Skeletal muscle tissue (tissue), 7 donors: ENCODE data around the genes BCAS1 and RBM38.

DNA sequence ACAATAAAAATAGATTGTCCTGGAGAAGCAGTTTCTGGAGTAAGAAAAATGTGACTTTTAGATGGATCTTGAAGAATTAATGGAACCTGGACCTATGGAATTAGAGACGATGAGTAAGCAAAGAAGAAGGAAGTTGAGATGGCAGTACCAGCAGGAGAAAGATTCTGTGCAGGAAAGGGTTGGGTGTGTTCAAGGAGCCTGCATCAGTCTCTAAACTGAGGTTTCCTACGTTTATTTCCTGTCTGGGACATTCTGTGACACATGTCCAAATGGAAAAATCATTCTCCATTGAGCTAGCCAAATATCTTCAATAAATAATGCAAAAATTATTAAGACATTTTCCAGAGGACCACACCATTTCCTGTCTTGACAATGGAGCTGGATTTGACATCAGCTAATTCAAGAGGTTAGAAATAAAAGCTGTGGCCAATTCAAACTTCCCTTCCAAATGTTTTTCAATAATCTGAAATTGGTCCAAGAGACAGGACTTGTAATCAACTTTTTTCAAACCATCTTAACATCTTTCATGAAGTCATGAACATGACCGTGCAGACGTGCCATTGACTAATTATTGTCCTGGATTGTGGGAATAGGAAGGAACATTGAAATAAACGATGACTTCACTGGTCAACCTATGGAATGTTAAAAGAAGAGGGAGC lies 198.3 kb downstream of the ZNF217 start:
- PRO-cap, 3 experiments: no peak in any of the 3 experiments
- RAMPAGE, long total RNA: no peak
- RRBS, 2 experiments: no CpG with 5 or more reads among the region's 5 CpGs

DNA sequence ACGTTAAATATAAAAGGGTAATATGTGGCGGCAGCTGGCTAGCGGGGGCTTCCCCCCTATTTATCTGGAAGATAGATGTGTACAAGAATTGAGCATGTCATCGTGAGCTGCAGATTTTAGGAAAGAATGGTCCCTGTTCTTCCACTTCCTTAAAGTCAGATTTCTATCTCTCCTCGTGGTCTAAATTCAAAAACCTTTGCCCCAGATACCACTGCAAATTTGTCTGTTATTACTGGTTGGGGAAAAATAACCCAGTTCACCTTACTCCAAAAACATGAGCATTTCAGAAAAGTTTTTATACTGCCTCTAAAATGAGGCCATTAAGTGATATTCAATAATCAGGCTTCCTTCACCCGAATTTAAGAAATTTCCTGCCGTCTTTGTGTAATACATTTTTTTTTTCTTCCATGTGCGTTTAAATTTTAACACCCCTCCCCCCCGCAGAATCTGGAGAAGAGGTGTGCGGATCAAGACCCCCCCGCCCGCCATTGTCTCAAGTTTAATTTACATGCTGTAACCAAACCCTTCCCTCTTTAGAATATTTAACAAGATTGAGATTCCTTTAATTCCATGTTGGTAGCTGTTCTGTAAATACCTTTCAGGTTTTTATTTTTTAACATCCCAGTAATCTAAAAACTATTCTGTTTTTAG lies 4.0 kb downstream of the ZNF217 start:
- PRO-cap, 3 experiments: no peak in any of the 3 experiments
- RAMPAGE, long total RNA: no peak
- RRBS, 2 experiments: no CpG with 5 or more reads among the region's 12 CpGs

GRCh38 chr20:53609397-53610149 lies 15.9 kb upstream of the ZNF217 start:
- PRO-cap, 3 experiments: no peak in any of the 3 experiments
- RAMPAGE, long total RNA: no peak
- RRBS, 2 experiments: no CpG with 5 or more reads among the region's 10 CpGs

- PRO-cap, 3 experiments: no peak in any of the 3 experiments
- RAMPAGE, long total RNA: no peak
- RRBS, 2 experiments: no CpG with 5 or more reads among the region's 12 CpGs
These were observed 144.0 kb upstream of the ZNF217 start for GRCh38 chr20:53737451-53738312.

DNA sequence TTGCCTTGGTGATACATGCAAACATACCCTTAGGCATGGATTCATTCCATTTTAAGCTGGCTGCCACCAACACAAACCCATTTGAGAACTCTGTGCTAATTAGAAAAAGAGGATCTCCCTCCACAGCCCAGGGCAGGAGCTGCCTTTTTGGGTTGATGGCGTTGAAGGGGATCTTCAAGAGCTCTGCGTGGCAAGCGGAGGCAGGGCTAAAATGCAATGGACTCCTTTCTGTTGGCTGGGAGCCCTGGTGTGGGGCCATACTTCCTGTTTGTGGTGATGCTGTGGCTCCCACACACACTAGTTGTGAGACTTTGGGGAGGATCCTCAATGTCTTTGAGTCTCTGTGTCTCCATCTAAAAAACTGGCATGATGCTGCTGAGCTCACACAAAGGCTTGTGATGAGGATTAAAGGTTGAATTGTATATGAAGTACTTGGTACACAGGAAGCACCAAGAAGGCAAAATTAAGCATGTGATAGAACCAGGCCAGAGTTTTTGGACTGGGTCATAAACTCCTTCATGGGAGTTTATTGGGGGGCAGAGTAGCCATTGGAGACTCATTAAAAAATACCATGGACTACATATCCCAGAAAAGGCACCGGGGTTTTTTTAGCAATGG lies 160.9 kb upstream of the ZNF217 start:
- PRO-cap, 3 experiments: no peak in any of the 3 experiments
- RAMPAGE, long total RNA: no peak
- RRBS, 2 experiments: no CpG with 5 or more reads among the region's 4 CpGs

- PRO-cap, 3 experiments: no peak in any of the 3 experiments
- RAMPAGE, long total RNA: no peak
- RRBS, 2 experiments: no CpG with 5 or more reads among the region's 6 CpGs
These were observed 204.5 kb downstream of the BCAS1 start for GRCh38 chr20:53865605-53866595.

DNA sequence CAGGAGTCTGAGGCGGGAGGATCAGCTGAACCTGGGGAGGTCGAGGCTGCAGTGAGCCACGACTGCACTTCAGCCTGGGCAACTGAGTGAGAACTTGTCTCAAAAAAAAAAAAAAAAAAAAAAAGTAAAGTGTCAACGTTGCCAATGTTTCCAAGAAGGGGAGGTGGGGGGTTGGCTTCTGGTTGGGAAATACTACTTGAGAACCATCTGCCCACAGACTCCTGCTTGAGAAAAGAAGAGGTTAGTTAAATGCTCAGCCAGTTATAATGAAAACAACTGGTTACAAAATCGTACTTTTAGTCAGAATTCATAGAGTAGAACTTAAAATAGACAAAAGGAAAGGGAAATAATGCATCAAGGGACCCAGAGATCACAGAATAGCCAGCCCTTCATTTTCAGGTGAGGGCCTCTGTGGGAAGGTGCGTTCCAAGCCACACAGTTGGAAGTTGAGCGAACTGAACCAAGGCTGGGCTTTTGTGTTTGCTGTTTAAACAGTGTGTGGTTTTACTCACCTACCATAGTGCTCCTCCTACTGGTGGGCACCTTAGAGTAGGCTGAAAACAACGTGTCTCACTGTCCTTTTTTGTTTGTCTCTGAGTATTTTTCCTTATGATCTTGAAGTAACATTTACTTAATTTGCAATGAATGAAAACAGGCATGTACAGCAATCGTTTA lies 200.8 kb downstream of the BCAS1 start:
- PRO-cap, 3 experiments: no peak in any of the 3 experiments
- RAMPAGE, long total RNA: no peak
- RRBS, 2 experiments: no CpG with 5 or more reads among the region's 9 CpGs

DNA sequence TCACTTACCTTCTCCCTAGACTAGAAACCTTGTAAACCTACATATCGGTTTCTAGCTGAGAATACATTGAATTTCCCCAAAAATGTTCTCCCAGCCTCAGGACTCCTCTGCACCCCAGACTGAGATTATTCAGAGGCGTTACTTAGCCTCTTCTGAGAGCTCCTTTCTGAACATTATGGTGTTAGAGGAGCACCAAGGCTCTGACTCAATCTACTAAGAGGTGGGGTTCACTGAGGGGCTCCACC lies 185.7 kb downstream of the BCAS1 start:
- PRO-cap, 3 experiments: no peak in any of the 3 experiments
- RAMPAGE, long total RNA: no peak
- RRBS, 2 experiments: no CpG with 5 or more reads among the region's 2 CpGs

- PRO-cap, 3 experiments: no peak in any of the 3 experiments
- RAMPAGE, long total RNA: no peak
- RRBS, 2 experiments: no CpG with 5 or more reads among the region's 14 CpGs
These were observed 165.1 kb downstream of the BCAS1 start for GRCh38 chr20:53905115-53905952.

DNA sequence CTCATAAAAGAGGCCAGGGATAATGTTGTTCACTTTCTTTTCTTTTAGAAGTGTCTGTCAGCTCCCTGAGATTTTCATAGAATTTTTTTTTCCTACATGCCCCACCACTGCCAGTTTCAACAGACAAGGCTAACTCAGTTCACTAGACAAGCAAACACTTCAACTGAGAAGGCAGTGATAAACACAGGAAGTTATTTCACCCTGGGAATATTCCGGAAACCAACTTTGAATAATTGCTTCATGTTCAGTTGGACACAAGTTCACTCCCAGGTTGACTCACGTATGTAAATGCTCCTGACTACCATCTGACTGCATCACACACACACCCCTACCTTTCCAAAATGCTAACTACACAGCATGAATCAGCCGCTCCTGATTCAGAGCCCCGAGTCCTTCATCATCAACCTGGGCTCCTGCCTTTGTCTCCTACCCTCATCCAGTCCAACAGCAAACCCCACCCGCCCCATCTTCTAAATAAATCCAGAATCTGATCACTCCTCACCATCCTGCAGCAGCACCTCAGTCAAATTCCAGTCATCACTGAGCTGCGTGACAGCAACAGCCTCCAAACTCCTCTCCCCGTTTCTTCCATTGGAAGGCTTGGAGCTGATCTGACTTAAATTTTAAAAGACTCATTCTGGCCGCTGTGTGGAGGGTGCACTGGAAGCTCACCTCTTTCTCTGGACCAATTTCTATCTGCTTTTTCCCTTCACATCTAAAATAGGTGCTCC lies 143.7 kb downstream of the BCAS1 start:
- PRO-cap, 3 experiments: no peak in any of the 3 experiments
- RAMPAGE, long total RNA: no peak
- RRBS, 2 experiments: no CpG with 5 or more reads among the region's 8 CpGs

- PRO-cap, 3 experiments: no peak in any of the 3 experiments
- RAMPAGE, long total RNA: no peak
- RRBS, 2 experiments: no CpG with 5 or more reads among the region's 6 CpGs
These were observed 129.3 kb downstream of the BCAS1 start for GRCh38 chr20:53940964-53941554.

DNA sequence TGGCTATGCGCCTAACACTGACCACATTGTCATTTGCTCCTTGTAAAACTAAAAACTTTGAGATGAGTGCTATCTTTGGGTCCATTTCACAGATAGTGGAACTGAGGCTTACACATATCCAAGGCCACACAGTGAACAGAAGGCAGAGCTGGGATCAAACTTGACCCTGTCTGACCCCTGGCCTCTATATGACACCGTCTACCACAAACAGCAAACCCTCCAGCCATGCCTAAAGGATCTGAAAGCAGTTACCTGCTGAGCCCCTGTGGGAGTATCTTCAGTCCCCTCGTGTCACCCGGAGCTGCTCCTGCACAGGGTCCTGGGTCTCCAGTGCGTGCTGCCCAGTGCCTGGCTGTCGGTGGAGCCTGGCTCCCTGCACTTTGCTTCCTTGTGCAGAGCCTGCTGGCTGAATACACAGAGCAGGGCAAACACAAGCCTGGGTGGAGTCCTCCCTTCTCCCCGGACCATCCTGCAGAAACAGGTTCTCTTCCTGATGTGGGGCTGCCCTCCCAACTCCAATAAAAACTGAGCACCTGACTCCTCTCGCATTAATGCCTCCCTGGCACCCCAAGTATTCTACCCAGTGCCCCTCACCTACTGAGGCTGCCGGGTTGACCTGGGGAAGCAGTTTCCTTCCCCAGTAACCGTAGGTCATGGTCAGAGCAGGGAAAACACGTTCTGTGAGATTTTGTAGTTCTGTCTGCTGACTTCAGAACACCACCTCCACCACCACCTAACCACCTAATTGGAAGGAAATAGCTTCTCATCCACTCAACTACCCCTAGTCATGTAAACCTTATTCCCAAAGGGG lies at the start of gene BCAS1:
BCAS1 (minus strand) TSS at position 414 of the 811 bp plus-strand sequence.
- PRO-cap, 3 experiments: no peak in any of the 3 experiments
- RAMPAGE, long total RNA: no peak
- RRBS, 2 experiments: no CpG with 5 or more reads among the region's 11 CpGs

DNA sequence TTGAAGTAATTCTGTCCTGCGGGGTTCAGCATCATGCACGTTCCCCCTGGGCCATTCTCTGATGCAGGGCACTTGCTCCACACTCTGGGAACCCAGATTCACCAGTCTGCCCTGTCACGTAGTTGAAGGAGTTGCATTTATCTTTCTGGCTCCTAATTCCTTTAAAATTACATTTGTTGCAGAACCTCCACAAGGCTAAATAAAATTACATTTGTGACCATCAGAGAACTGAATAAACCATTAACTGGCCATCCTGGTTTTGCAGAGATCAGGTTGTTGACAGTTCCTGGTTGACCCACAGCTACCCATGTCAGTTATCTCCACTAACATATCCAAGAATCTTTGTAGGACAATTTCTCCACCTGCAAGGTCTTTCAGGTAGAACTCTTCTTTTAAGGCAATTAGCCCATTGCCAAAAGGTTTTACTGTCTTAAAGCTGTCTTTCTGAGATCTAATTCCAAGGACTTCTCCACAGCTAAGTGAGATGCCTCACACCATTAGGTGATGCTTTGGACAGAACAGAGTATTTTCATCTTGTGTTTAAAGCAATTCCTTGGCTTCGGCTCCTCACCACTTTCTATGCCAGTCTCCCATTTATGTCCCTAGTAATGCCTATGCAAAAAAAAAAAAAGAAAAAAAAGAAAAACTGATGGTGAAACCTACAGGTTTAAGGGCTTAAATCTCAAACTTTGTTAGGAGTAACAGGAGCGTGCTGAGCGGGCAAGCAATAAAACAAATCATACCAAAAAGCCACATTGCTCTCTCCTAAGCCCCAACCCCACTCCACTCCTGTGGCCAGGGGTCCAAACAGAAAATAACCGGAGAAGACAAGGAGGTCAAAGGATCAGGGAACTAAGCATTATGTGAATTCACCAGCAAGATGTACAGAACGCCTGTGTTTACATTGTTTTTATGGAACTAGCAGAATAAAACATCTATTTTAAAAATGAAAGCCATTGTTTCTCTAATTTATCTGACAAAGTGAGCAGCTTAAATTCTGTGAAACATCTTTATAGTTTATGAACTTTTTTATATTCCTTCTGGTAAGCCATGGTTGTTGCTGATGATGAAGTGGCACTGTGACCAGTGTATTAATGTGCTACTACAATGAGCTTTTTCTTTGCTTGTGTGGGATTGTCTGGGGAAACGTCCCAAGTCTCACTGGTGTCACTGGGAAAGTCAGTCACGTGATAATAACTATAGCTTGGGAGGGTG lies 9.3 kb downstream of the FAM210B start:
- PRO-cap, 3 experiments: no peak in any of the 3 experiments
- RAMPAGE, long total RNA: no peak
- RRBS, 2 experiments: no CpG with 5 or more reads among the region's 10 CpGs

DNA sequence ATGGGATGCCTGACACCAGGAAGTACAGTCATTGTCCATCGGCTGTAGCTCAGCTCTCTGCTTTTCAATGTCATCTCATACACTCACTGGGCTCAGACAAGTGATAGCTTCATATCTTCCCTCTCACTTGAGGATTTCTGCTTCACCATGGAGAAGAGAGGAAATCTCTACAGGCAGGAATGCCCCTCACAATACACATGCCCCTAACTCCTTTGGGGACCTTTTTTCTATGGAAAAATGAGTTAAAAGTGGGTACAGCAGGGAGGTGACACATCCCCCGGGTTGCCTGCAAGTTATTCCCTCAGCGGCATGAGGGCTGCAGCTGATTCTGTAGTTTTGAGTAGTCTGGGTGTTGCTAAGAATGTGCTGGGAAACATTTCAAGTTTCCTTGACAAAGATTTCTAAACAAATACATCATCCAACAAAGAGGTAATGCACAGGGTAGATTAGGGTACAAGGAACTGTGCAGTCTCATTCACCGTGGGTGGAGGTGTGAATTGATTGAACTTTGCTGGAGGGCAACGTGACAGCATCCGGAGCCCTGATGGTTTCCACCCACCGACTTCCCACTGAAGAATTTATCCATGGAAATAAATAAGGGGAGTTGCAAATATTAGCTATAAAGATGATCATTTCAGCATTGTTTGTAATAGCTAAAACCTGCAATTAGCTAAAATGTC lies 21.7 kb downstream of the CASS4 start:
- PRO-cap, 3 experiments: no peak in any of the 3 experiments
- RAMPAGE, long total RNA: no peak
- RRBS, 2 experiments: no CpG with 5 or more reads among the region's 7 CpGs

DNA sequence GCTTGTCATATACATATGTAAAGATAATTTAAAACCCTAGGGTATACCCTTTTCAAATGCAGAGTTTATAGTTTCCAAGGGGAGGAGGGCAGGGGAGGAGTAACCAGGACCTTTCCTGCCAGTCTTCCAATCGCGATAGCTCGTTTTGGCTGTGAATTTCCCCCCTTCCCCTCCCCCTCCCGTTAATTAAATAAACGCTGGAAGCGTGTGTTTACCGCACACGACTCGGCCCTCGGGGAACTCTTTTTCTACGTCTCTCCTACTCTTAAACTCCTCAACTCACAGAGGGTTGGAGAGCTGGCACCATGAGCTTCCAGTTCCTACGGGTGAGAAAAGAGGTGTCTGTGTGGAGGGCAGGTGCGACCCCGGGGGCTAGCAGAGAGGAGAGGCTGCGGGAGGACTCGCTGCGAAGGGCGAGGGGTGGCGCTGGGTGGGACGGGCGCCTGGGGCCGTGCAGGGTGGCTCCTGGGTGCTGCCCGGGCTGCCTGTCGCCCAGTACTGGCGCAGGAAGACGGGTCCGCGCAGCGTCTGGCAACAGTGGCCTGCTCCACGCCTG lies 4.2 kb upstream of the TFAP2C start:
- PRO-cap, 3 experiments: no peak in any of the 3 experiments
- RAMPAGE, long total RNA: no peak
- RRBS, 2 experiments: 3 to 6% methylated on average over 6 of the region's 30 CpGs

DNA sequence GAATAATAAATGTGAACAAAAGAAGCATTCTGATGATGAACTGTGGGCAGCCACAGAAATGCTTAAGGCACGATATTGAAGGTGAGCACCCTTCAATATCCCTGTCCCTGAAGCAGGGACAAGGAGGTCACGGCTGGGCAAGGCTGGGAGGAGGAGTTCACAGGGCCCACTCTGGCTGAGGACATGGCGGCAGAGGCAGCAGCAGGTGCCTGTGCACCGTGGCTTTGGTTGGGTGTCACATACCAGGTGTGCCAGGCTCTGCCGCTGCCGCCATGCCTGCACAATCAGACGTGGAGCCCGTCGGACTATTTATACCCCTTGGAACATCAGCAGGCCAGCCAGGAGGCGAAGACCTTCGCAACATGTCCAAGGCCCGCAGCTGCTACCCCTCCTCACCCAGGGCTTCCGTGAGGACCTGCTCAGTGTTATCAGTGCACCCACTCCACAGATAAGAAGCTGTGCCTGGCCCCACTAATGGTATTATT lies 109.5 kb downstream of the BMP7 start:
- PRO-cap, 3 experiments: no peak in any of the 3 experiments
- RAMPAGE, long total RNA: no peak
- RRBS, 2 experiments: no CpG with 5 or more reads among the region's 13 CpGs

DNA sequence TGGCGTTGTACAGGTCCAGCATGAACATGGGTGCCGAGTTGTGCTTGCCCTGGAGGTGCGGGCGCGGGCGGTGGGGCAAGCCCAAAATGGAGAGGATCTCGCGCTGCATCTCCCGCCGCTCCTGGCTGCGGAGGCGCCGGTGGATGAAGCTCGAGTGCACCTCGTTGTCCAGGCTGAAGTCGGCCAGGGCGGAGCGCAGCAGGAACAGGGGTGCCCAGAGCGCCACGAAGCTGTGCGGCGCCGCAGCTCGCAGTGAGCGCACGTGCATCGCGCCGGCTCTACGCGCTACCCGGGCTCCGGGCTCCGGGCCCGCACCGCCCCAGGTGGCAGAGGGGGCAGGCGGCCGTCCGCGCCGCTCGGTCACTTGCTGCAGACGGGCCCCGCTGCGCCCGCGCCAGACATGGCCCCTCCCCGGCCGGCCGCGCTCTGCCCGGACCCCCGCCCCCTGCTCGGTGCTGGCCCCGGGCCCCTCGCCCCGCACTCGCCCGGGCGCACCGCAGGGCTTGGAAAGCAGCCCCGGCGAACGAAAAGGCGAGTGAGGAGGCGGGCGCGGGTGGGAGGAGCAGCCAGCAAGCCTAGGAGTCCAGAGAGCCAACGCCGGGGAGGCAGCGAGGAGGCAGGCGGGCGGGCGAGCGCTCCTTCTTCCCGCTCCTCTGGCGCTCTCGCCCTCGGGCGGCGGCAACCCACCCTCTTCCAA lies 438 bp downstream of the BMP7 start:
- PRO-cap, 3 experiments: no peak in any of the 3 experiments
- RAMPAGE, long total RNA: no peak
- RRBS, 2 experiments: 2% methylated on average over 24 to 34 of the region's 81 CpGs

DNA sequence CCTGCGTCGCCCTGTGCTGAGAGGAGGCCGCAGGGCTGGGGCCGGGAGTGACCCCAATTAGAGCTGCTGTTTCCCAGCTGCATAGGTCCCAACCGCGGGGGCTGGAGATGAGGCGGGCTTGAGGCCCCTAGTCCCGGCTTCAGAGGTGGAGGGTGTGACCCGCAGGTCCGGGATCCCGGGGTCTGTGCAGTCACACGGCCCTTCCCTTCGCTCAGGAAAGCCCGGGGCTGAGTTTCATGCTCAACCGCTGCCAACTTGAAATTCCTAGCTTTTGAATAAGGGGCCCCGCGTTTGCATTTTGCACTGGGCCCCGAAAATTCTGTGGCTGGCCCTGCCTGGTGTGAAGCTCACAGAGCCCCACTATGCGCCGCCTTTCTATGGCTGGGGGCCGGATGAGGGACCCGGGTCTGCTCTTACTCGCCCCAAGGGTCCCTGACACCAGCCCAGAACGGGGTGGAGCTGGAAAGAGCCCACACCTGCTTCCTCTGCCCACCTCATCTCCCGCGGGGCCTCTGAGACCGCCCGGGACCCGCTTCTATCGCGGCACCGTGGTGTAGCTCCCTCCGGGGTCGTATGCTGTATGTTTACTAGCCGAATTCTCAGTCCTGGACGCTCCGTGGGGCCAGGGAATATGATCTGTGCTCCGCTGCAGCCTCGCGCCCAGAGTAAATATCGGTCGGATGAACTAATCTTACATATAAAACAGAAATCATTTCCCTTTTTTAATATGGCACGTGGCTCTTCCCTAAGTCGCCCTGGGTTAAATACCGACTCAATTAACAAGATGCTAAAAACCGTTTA lies 750 bp upstream of the RBM38 start:
- PRO-cap, 3 experiments: no peak in any of the 3 experiments
- RAMPAGE, long total RNA: no peak
- RRBS, 2 experiments: 50 to 63% methylated on average over 14 to 18 of the region's 46 CpGs

DNA sequence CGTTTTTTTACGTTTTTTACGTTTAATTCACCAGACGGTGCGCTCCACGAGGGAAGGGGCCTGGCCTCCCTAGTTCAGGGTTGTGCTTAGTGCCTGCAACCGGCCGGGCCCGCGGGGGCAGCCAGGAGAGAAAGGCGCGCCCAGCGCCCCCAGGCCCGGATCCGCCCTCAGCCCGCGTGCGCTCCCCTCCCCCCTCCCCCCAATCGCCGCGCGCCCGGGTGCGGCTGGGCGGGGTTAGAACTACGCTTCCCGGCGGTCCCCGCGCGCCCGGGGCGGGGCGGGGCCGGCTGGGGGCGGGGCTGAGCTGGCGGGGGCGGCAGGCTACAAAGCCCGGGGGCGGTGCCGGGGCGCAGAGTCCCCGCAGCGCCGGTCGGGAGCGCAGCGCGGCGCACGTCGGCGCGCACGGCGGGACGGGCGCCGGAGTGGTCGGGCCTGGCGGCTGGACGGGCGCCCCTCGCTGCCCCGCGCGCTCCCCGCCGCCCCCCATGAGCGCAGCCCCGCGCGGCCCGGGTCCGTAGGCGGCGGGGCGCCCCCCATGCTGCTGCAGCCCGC lies at the start of gene RBM38:
RBM38 (plus strand) TSS at position 350 of the 552 bp plus-strand sequence.
- PRO-cap, 3 experiments: peak in 3 of 3 experiments; most common plus-strand start position 352 of the sequence (in 3); most common minus-strand start position 174 of the sequence (in 3)
- RAMPAGE, long total RNA: no peak
- RRBS, 2 experiments: 2 to 3% methylated on average over 19 to 22 of the region's 79 CpGs

DNA sequence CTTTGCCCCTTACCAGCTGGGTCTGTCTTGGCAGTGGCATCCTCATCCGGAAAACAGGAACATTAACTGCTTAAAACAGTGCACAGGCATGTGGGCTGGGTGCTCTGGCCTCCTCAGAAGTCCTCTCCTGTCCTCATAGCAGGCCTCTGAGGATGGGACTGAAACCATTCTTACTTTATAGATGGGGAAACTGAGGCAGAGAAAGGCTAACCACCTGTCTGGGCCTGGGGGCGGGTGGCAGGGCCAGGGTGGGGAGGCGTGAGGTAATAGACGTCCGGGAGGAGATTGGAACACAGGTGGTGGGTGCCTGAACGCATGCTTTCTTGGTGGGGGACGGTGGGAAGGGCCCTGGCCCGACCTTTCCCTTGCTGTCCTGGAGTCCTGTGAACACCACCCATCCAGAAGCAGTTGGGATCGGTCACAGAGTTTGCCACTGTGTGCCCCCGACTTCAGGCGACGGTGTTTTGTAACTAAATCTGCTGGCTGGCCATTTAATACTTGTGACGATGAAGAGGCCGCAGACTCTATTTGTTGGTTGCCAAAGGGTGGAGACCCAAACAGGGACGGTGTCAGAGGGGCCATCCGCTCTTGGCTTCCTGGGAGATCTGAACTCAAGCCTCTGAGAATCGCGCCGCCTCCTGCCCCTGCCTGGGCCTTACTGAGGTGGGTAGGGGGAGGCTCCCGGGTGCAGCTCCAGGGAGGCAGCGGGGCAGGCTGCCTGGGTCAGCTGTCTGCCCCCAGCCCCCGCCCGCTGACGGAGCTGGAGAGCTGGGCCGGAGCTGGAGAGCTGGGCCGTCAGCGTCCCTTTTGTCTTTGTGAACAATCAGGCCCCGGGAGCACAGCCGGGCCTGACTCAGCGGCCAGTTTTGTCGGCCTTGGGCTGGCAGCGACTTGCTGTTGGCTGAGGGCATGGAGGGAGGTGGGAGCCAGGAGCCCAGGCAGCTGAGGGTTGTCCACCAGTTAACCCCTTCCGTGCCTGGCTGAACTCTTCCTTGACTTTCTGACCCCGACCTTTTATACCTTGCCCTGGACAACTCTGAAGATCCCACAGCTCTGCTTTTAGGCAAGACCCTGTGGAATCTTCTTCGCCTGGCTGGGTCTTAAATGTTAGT lies 4.2 kb downstream of the RBM38 start:
- PRO-cap, 3 experiments: peak in 3 of 3 experiments; most common plus-strand start position 556 of the sequence (in 1); most common minus-strand start position 809 of the sequence (in 2)
- RAMPAGE, long total RNA: no peak
- RRBS, 2 experiments: 6 to 7% methylated on average over 9 of the region's 35 CpGs